ENCODE measurements around a stretch of chr2.

- PRO-cap, result unidirectional peak, plus-strand start at chr2:10447692
Observed at GRCh38 chr2:10447398-10447846, 705 bp downstream of the ODC1 start.

GRCh38 chr2:10448965-10449812 is 1.1 kb upstream of the ODC1 start:
- PRO-cap, result no peak

DNA sequence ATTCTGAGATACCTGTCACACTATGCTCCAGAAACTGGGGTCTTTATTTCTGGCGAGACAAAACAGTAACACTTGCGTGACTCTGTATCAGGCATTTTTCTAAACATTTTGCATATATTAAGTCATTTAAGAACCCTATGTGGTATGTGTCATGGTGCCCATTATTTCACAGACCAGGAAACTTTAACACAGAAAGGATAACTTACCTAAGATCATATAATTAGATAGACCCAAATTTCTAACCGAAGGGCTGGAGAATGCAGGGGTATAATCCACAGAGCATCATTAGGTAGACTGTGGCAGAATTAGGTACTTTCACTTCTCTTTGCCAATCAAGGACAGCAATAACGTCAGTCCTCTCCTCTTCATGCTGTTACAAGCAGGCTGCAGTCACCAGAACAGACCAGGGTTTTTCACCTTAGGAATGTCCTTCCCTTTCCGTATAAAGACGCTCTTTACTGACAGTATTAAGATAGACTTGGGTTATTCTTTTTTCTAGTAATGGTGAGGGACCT is 2.5 kb downstream of the PDIA6 start:
- PRO-cap, result no peak

DNA sequence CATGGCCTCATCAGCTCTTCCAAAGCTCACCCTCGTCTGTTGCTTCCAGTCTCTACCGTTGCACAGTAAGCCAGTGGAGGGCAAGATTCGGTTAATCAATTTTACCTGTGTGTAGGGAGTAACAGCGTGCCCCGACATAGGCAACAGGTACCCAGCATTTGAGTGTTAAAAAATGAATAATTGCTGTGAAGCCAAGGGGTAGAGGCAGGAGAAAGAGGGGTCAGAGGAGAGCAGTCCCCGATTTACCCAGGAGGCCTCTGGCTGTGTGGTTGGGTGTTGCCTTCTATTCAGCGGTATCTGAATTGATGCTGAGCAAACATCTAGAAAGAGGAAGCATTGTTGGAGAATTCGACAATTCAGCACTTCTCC is 8.6 kb upstream of the PDIA6 start:
- PRO-cap, result no peak

- PRO-cap, result no peak
Observed at GRCh38 chr2:10864485-10864864, 47.3 kb upstream of the KCNF1 start.

DNA sequence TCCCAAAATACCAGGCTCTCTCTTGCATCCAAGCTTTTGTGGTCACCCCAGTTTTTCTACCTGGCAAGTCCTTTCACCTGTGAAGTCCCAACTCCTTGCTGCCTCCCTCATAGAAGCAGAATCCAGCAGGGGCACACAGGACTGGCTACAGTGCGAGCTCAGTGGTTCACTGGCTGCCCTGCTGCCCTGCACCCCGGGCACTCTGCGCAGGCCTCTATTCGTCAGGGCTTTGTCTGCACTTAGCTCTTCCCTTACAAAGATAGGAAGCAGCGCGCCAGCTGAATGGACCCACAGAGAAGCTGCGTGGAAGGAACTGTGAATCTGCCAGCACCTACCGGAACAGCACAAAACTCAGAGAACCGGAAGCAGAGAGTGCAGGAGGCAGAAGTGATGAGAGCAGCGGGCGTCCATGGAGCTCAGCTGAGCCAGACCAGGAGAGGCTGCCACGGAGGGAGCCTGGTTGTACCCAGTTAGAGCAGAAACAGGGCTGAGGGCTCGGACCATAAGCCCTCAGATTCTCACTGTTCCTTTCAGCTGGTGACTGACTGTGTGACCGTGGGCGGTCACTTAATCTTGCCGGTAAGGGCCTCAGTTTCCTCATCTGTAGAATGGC is 884 bp upstream of the C2orf50 start:
- PRO-cap, result no peak

DNA sequence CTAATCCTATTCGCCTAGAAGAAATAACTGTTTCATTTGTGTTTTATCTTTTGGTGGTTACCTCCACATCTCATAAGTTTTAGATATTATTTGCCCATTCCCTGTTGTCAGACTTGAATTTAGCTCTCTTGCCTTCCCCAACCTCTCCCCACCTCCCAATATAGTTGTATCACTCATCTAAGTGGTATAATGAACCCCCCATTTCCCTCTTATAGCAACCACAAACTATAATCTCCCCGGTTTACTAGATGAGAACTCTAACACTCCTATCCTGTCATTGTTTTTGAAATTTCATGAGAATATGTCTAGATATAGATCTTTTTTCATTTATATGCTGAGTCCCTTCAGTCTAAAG is 48.8 kb downstream of the SLC66A3 start:
- PRO-cap, result no peak

- PRO-cap, result unidirectional peak, minus-strand start at chr2:11376001
Observed at GRCh38 chr2:11375863-11376230, 31.4 kb upstream of the ROCK2 start.

DNA sequence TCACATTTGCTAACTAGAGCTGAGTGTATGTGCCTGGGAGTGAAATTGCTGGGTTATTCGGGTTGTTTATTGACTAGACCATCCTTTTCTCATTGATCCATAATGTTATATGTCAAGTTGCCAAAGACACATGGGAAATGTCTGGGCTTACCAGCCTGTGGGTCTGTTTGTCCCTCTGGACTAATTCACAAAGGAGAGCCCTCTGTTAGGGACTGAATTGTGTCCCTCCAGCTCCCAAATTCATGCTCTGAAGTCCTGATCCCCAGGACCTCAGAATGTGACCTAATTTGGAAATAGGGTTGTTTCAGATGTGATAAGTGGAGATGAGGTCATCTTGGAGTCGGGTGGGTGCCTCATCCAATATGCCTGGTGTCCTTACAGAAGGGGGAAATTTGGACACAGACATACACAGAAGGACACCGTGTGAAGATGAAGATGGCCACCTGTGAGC is 41.3 kb upstream of the ROCK2 start:
- PRO-cap, result unidirectional peak, minus-strand start at position 242 of the sequence

DNA sequence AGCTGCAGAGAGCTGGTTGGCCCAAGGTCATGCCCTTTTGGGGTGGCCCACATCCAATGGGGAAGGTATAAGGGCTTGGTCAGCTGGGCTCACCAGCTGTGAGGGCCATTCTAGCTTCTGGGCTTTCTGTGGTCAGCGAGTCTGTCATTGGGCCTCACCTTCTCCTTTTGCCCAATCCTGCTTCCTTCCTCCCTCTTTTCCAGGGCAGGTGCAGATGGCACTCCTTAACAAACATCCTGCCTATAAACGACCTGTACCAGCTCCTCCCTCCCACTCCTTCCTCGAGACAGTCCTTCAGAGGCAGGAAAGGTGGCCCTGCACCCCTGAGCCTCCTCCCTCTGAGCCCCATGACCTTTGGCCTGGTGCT is 44.1 kb upstream of the ROCK2 start:
- PRO-cap, result no peak

GRCh38 chr2:11569375-11569731 is 35.5 kb downstream of the GREB1 start:
- PRO-cap, result no peak

DNA sequence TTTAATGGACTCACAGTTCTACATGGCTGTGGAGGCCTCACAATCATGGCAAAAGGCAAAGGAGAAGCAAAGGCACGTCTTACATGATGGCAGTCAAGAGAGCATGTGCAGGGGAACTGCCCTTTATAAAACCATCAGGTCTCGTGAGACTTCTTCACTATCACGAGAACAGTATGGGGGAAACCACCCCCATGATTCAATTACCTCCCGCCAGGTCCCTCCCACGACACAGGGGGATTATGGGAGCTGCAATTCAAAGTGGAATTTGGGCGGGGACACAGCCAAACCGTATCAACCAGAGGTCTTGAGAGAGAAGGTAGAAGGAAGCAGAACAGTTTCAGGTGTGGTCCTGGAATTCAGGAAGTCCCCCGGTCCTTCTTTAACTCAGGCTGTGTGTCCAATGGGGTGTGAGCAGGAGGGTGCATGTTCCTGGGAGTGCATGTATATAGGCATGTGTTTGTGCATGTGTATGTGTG is 46.2 kb downstream of the GREB1 start:
- PRO-cap, result no peak

DNA sequence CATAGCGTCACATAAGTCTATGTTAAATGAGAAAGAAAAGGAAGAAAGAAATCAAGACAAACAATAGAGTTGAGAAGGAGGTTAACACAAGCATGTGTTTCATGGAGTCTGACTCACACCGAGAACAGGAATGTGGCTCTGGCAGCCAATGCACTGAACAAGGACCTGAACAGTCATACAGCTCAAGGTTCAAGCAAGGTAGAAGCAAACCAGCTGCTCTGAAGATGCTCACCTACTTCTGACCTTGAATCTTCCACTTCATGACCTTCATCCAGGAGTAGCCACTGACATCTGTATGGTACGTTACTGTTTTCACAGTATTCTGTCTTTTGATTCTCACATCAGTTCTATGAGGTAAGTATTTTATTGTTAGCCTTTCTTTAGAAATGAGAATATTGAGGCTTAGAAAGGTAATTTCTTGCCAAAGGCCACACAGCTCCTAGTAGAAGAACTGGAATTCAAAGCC is 36.1 kb upstream of the LPIN1 start:
- PRO-cap, result no peak

DNA sequence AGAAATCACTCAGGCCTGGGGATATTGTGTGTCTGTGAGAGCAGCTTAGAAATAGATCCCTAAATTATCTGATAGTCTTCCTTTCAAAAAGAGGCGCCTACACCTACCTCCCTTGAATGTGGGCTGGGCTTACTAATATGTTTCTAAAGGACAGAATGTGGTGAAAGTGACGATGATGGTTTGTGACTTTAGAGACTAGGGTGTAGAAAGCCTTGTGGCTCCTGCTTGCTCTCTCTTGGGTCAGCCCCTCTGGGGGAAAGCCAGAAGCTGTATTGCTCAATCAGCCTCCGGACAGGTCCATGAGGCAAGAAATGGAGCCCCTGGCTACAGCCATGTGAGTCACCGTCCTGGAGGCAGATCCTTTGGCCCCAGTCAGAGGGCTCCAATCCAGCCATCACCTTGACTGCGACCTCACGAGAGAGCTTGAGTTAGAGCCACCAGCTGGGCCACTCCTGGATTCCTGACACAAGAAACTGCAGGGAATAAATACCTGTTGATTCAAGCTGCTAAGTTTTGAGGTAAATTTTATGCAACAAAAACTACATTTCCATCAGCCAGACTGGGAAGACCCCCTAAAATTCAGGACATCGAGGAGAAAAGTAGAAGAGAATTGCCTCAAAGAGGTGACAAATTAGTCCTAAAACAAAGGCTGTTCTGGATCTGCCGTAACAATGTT is 7.4 kb upstream of the LPIN1 start:
- PRO-cap, result no peak

- PRO-cap, result no peak
Observed at GRCh38 chr2:11750189-11751514, 4.2 kb downstream of the LPIN1 start.

DNA sequence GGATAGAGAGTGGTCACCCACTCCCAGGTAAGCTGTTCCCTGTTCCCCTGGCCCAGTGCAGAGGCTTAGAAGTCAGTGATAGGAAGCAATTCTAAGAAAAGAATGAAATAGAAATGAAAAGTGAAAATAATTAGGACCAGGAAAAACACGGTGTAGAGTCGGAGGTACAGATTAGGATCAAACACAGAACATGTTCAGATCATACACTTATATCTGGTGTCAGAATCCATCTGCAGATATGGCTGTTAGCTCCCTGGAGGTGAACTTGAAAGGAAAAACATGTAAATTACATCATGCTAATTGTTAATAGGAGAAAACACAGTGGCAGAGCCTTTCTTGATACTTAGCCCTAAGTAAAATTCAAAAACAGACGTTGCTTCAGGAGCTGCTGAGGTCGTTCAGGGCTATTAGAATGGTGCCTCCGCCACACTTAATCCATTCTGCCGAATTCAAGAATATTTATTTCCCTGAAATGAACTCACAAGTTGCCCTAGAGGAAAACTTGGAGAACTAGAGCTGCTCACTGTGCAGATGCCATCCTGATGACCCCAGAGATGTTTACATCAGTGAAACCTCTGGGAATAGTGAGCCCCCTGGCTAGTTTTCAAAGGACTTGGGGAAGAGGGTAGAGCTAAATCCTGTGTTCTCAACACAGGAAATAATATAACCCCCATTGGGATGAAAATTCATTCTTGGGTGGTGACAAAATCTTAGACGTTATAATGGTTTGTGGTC is 27.5 kb downstream of the LPIN1 start:
- PRO-cap, result no peak

DNA sequence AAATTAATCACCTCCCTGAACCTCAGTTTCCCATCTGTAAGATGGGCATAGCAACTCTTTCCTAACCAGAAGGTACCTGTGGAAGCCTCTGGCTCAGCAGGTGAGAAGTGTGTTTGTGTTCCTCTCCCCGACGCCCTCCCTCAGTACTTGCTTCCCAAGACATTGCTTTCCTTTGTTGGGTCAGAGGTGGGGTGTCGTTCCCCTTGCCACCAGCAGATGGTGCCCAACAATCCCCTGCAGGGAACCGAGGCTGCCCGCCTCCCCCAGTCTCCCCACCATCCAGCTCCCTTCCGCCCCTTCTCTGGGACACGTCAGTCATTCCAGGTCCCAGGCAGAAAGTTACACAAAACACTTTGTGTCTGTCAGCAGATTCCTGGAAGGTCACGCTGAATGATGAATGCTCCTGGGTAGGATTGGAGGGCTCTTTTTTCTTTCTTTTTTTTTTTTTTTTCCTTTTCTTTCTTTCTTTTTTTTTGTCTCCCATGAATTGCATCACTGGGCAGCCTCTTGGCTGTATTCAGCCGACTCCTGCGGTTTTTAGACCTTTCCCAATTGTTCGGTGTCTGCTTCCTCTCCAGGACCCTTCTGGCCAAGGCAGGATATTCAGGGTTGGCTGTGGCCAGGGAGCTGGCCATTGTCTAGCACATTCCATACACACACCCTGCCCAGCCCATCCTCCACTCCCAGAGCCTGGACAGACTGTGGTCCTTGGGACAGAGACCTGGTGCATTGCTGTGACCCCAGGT is 117.3 kb downstream of the LPIN1 start:
- PRO-cap, result no peak

GRCh38 chr2:12044856-12045221 is 298.4 kb downstream of the LPIN1 start:
- PRO-cap, result no peak

DNA sequence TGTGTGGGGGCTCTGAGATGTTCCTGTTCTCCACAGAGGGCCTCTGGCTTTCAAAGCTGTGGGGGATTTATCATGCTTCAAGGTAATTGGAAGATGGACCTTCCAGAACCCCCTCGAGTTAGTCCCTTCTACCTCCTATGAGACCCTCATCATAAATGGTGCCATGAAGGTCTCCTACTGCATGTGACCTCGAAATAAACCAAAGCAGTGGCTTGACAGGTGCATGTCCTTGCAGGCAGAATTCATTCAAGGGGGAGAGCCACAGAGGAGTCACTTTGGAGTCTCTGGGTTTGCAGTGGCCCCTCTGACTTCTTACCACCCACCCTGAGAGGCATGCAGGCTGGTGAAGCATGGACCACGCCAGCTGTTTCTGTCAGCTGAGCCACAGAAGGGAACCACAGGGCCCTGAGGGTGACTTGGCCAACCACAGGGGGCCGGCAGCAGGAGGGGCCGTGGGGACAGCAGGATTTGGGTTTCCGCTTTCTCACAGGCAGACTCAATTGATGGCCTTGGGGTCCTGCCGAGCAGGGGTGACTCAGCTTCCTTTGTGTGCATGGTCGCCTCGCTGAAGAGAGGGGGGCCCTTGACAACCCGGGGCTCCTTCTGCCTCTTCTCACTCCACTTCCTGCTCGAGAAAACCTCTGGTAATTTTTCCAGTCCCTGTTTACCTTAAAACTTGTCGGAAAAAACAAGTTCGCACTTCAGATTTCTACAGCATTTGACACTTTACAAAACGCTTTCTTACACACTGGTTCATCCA is 310.9 kb downstream of the LPIN1 start:
- PRO-cap, result no peak

- PRO-cap, result no peak
Observed at GRCh38 chr2:12084131-12084429, 337.6 kb downstream of the LPIN1 start.

All from tibial artery (tissue), 1 donor.